SK-N-MC (cell line): ENCODE data around the gene FAM135A.

- RRBS, result no CpG with 5 or more reads among the region's 4 CpGs
Measured at GRCh38 chr6:63635254-63635549, 400 bp upstream of the PHF3 start.

DNA sequence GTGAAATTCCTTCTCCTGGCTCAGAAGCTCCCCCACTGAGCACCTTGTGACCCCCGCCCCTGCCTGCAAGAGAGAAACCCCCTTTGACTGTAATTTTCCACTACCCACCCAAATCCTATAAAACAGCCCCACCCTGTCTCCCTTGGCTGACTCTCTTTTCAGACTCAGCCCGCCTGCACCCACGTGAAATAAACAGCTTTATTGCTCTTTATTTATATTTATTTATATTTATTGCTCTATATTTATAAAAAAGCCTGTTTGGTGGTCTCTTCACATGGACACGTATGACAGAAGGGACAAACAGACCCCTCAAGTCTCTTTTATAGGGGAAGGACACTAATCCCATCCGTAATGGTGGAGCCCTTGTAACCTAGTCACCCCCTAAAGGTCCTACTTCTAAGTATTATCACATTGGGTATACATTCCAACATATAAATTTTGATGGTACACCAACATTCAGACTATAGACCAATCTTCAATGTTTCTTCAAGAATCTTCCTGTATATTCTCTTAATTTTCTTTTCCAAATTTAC, 325.8 kb downstream of the PHF3 start:
- RRBS, result no CpG with 5 or more reads among the region's 5 CpGs

DNA sequence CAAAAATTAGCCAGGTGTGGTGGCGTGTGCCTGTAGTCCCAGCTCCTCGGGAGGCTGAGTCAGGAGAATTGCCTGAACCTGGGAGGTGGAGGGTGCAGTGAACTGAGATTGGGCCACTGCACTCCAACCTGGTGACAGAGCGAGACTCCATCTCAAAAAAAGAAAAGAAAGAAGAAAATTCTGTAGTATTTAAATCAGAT, 622.0 kb upstream of the EYS start:
- RRBS, result no CpG with 5 or more reads among the region's 3 CpGs

DNA sequence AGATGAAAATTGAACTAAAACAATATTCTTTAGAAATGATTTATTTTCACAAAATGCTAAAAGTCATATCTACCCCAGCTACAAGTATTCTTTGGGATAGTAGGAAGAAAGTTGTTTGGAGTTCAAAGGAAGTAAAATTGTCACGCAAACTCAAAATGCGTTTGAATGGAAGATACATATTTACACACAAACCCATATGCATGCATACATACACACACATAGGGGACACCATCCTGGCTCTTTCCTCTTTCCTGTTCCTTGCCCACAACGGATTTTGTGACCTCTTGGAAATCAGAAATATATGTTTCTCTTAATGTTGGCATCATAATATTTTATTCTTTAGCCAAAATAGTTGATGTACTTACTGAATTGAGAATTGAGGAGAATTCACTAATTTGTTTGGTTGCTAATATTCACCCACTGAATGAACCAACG, 879.6 kb upstream of the ADGRB3 start:
- RRBS, result no CpG with 5 or more reads among the region's 4 CpGs

GRCh38 chr6:67880594-67881495, 754.2 kb upstream of the ADGRB3 start:
- RRBS, result no CpG with 5 or more reads among the region's 13 CpGs

- RRBS, result no CpG with 5 or more reads among the region's 4 CpGs
Measured at GRCh38 chr6:67882145-67882910, 752.8 kb upstream of the ADGRB3 start.

GRCh38 chr6:67888587-67888970, 746.5 kb upstream of the ADGRB3 start:
- RRBS, result 87% methylated on average over 7 of the region's 14 CpGs

GRCh38 chr6:68559749-68560176, 75.3 kb upstream of the ADGRB3 start:
- RRBS, result no CpG with 5 or more reads among the region's 5 CpGs

GRCh38 chr6:68757741-68758108, 122.6 kb downstream of the ADGRB3 start:
- RRBS, result no CpG with 5 or more reads among the region's 1 CpG

GRCh38 chr6:69456436-69456741, 340.4 kb downstream of the LMBRD1 start:
- RRBS, result no CpG with 5 or more reads among the region's 2 CpGs

GRCh38 chr6:69780673-69781274, 16.0 kb downstream of the LMBRD1 start:
- RRBS, result no CpG with 5 or more reads among the region's 2 CpGs

DNA sequence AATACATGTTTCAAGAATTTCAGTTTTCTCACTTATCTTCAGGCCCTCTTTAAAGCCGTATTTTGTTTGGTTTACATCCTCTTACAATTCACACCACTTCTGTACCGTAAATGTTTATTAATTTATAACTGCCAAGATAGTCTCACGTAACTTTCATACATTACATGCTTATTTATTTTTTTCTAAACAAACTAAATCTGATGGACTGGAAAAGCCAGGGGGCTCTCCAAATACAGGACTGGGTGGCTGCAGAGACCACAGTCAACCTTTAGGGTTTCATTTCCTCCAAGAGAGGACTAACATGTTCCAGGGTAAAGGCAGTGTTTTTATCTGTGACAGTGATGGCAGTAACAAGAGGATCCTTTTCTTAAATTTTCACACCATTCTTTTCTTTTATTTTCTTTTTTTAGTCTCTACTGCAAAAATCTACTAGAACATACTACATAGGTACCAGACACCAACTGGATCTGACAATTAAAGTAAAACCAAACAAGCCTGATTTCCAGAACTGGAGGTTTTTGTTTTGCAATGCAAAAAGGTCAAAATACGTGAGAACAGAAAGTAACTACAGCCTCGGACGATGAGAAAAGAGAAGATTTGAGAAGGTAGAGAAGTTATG, 1.3 kb downstream of the LMBRD1 start:
- RRBS, result no CpG with 5 or more reads among the region's 6 CpGs

DNA sequence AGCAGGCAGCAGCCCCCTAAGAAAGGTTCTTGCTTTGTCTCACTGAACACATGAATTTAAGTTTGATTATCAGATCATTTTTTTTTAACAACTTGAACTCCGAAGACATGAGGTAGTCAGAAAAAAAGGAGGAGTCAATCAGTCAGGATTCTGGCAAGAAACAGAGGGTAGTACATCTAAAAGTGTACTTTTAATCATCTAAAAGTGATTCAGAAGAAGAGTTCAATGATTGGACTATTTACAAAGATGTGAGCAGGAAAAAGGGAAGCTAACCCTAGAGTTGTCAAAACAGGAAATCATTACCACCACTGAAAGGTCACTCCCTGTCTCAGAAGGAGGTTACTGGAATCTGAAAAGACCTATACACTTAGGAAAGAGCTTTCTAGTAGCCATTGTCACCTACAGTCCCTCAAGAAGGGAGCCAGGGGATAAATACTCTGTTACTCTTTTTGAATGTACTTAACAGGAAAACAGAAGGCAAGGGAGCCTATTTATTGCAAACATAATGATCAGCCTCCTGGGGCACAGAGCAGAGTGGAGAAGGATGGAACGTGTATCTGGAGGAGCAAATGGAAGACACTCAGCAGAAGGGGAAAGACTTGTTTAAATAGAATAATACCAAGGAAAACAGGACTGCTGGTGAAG, 16.7 kb upstream of the LMBRD1 start:
- RRBS, result no CpG with 5 or more reads among the region's 2 CpGs

- RRBS, result no CpG with 5 or more reads among the region's 6 CpGs
Measured at GRCh38 chr6:69937667-69938231, 71.4 kb downstream of the COL19A1 start.

- RRBS, result under 1% methylated on average over 40 of the region's 87 CpGs
Measured at GRCh38 chr6:70413369-70414243, at the start of gene FAM135A. Gene FAM135A (plus strand): TSS chr6:70413508.

DNA sequence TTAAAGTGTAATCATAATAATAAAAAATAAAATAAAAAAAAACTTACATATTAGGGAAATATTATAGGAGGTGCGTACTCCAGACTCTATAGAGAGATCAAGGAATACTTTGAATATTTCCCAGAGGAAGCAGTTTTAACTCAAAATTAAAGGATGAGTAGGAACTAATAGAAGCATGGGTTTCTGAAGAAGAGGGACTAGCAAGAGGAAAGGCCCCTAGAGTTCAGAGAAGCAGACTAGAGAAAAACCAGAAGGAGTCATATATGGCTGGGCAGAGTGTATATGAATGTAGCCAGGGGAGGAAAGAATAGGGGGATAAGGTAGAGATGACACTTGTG, 120.7 kb downstream of the SMAP1 start:
- RRBS, result no CpG with 5 or more reads among the region's 1 CpG

GRCh38 chr6:70811304-70812402, 144.0 kb downstream of the SMAP1 start:
- RRBS, result no CpG with 5 or more reads among the region's 16 CpGs

- RRBS, result no CpG with 5 or more reads among the region's 2 CpGs
Measured at GRCh38 chr6:71417888-71418352, 129.3 kb downstream of the OGFRL1 start.

DNA sequence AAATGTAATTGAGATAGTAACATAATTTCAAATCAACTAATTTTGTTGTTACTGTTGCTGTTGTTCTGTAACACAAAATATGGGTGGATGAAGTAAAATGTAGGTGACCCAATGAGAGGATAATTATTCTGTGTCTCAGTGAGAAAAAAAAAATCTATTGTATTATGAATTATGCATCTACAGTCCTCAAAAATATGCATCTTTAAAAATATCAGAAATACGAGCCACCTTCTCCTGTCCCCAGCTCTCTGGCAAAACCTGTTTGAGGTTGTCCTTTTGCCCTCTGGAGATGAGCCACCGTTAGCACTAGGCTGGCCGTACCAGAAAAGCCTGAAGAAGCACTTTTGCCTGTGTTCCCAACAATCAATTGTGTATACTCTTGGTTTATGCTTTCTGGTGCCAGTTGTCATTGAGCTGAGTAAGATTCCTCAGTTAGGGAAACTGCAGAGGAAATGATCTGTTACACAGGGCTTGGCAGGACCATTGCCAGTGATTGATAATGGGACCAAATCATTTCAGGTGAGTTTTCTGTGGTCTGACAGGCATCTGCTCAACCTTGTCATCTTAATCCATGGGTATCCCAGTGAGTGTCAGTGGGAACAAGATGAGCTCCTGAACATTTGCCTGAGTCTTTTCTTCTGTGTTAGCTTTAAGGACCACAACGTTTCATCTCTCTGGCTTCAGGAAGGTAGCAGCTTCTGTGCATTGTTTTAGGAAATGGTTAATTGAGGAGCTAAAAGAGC, 329.9 kb downstream of the RIMS1 start:
- RRBS, result no CpG with 5 or more reads among the region's 4 CpGs